Amniotic epithelial cell (primary cell): ENCODE measurements around a stretch of chr17.

DNA sequence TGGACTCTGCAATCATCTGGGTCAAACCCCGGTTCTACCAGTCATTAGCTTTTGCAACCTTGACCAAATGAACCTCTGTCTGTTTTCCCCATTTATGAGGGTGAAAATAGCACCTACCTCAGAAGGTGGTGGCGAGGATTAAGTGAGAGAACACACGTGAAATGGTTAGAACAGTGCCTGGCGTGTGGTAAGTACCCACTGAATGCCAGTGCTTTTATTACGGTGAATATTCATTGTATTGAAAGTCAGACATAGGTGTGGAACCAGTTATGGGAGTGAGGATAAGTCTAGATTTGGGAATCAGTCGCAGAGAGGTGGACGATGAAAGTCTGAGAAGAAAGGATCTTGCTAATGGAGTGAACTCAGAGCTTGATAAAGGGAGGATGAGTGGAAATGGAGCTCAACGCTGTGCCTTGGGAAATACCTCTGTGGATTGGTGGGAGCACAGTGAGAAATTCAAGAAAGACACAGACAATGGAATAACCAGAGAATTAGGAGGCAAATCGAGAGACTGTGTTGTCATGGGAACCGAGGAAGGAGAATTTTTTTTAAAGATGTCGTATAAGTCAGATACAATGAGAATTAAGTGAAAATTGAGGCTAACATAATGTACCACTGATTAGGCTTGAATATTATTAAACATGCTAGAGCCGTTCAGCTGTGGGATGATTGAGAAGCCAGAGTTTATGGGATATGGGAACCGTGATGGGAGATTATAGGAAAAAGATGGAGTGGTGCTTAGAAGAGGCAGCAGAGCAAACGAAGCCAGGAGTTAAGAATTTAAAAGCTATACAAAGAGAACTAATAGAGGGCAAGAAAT is 134.1 kb downstream of the PRKCA start:
- RRBS, result no CpG with 5 or more reads among the region's 14 CpGs

DNA sequence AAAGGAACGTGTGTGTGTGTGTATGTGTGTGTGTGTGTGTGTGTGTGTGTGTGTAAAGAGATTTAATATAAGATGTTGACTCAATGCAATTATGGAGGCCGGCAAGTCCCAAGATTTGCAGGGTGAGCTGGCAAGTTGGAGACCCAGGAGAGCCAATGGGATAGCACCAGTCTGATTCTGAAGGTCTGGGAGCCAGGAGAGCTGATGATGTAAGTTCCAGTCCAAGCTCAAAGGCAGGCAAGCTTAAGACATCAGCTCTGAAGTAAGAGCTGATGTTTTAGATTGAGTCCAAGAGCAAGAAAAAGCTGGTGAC is 206.7 kb downstream of the PRKCA start:
- RRBS, result no CpG with 5 or more reads among the region's 2 CpGs

- RRBS, result no CpG with 5 or more reads among the region's 6 CpGs
Measured at GRCh38 chr17:66523384-66524252, 221.2 kb downstream of the PRKCA start.

DNA sequence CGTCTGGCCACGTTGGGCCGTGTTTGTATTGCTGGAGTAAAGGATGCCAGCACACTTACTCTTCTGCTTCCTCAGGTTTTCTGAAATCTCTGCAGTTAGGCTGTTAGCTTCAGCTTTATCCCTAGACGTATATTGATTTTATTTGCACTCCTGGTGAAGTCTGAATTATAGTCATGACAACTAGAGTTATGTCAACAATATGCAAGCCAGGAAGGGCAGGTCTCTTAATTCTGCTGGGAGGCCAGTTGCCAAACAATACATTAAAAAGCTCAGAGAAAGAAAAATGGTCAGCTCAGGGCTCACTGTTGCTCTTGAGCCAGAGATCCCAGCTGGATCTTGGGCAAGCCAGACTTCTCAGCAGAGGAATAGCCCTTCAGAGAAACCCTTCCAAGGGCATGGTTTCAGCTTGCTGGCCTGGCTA is 110.2 kb upstream of the CACNG5 start:
- RRBS, result no CpG with 5 or more reads among the region's 4 CpGs

DNA sequence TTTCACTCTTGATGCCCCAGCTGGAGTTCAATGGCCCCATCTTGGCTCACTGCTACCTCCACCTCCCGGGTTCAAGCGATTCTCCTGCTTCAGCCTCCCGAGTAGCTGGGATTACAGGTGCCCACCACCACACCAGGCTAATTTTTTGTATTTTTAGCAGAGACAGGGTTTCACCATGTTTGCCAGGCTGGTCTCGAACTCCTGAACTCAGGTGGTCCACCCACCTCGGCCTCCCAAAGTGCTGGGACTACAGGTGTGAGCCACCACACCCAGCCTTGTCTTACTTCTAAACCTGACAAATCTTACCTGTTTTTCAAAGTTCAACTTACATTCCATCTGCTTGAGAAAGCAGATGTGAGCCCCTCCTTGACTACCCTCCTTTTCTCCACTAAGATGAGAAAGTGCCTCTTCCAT is 73.1 kb downstream of the HELZ start:
- RRBS, result no CpG with 5 or more reads among the region's 5 CpGs

DNA sequence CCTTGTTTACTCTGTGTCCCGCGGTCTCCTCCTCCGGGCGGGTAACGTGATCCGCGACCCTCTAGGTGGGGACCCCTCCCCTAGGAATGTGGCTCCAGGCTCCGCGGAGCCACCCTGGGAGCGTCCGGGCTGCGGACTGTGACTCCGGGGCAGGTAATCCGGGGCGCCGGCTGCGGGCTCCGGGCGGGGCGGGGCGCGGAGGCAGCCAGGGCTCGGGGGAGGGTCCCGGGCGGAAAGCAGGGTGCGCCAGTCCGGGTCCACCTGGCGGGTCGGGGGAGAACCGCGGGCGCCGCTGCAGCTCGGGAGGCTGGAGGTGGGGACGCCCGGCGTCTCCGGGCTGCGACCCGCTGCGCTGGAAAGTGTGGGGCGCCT is 806 bp upstream of the HELZ start:
- RRBS, result 2% methylated on average over 30 of the region's 42 CpGs

- RRBS, result no CpG with 5 or more reads among the region's 6 CpGs
Measured at GRCh38 chr17:67262309-67262885, 17.4 kb upstream of the HELZ start.

DNA sequence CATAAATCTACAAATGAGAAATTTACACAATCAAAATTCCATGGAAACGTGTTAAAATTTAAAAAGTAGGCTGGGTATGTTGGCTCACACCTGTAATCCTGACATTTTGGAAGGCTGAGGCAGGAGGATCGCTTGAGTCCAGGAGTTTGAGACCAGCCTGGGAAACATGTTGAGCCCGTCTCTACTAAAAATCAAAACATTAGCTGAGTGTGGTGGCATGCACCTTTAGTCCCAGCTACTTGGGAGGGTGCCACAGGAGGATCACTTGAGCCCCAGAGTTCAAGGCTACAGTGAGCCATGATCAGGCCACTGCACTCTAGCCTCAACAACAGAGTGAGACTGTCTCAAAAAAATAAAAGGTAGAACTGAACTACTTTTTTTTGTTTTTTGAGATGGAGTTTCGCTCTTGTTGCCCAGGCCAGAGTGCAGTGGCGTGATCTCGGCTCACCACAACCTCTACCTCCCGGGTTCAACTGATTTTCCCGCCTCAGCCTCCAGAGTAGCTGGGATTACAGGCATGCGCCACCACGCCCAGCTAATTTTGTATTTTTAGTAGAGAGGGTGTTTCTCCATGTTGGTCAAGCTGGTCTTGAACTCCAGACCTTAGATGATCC is 17.6 kb downstream of the PSMD12 start:
- RRBS, result no CpG with 5 or more reads among the region's 10 CpGs

DNA sequence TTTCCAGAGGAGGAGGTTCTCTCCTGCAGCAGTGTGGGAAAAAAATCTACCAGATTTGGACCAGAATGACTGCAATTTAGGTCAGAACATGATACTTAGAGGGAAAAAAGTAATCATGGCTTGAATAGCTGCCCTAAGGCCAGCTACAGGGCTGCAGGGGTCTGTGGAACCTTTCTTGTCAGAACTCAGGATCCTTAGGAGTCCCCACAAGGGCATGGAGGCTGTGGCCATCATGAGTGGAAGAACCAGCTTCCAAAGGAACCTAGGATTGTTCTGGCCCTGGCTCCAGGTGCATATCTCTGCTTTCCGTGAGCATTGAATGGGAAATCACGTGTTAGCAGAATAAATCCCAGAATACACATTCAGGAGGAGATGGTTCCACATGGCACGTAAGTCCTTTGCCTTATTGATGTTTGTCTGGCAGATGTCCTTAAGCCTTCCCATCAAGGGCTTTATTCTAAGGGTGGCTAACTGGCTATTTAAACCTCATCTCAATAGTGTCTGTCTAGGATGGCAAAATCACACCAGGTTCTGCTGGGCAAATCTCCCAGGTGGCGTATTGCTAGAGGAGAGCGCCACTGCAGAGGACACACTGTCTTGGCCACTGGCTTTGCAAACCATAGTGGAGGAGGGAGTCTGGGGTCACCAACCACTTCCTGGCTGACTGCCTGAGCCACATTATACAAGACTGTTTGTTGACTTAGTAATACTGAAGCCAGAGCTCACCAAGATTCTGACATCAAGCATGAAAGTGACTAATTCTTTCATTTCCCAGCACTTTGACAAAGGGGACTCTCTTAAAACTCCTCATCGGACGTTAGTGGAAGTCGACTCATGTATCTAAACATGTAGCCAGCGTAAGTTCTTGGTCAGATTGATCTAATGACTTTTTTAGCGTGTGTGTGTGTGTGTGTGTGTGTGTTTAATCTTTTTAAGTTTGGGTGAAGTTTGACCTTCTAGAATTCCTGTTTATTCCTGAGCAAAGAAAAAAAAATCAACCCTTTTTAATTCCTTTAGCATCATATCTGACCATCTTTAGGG is 13.4 kb downstream of the PITPNC1 start:
- RRBS, result no CpG with 5 or more reads among the region's 10 CpGs

GRCh38 chr17:67402208-67402563 is 25.1 kb downstream of the PITPNC1 start:
- RRBS, result no CpG with 5 or more reads among the region's 6 CpGs

GRCh38 chr17:67440858-67441931 is 64.1 kb downstream of the PITPNC1 start:
- RRBS, result no CpG with 5 or more reads among the region's 21 CpGs

DNA sequence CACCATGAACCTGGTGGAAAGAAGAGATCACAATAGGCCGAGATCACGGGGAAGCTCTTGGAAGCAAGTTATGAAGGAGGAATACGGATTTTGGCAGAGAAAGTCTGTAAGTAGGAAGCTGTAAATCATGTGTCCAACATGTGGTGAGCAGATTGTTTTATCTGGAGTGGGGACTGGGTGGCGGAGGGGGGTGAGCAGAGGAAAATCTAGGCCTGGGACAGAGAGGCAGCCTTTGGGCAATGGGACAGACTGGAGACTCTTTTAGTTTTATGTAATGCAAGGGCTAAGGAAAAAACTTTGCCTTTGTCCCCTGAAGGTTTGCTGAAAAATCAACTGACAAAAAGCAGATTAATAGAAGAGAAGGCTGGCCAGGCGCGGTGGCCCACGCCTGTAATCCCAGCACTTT is 67.2 kb downstream of the PITPNC1 start:
- RRBS, result no CpG with 5 or more reads among the region's 7 CpGs

DNA sequence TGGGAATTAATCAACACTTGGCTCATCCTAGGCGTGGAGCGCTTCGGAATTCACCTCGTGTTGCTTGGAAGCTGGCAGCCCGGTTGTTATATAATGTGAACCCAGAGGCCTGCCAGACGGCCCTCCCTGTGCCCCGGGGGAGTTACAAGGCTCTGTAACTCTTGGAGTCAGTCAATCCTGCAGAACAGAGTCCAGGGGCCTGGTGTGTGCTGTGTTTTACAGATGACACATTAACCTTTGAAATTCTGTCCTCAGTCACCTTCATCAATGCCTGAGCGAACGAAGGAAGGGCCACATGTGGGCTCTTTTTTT is 111.1 kb downstream of the PITPNC1 start:
- RRBS, result 71% methylated on average over 3 of the region's 9 CpGs

DNA sequence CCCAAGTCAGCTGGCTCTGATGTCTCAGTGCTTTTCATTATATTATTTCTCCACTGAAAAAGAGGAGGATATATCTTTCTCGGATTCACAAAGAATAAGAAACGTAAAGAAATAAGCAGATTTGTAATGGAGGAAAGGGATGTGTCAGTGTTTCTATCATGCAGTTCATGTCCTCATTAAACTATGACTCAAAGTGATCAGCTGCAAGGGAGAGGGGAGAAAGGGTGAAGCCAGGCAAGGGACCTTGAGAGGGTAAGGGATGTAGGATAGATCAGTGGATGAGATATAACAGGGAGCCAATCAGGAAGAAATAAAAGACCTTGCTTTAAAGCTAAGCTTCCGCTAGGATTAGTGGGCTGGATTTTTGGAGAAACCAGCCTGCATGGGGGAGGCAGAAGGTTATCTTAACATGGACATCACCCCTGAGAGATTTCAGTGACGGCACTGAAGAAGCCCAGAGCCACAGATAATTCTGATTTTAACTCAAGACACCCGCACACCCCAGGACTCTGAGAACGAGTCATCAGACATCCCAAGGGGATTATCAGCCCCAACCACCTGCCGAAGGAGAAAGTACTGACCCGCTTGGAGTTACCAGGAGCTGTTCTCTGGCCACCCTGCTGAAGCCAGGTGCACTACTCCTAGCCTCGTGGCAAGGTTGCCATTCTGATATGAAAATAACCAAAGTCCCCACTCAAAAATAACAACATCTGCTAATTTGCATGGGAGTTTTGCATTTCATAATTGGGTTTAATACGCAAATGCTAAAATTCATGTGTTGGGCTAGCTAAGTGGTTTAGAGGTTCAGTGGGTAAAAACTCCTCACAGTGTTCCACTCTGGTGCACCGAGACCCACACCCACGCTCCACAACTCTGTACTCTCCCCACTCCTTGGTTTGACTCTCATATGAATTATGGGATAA is 143.2 kb upstream of the NOL11 start:
- RRBS, result no CpG with 5 or more reads among the region's 12 CpGs

GRCh38 chr17:67650737-67651338 is 66.9 kb upstream of the NOL11 start:
- RRBS, result no CpG with 5 or more reads among the region's 7 CpGs

DNA sequence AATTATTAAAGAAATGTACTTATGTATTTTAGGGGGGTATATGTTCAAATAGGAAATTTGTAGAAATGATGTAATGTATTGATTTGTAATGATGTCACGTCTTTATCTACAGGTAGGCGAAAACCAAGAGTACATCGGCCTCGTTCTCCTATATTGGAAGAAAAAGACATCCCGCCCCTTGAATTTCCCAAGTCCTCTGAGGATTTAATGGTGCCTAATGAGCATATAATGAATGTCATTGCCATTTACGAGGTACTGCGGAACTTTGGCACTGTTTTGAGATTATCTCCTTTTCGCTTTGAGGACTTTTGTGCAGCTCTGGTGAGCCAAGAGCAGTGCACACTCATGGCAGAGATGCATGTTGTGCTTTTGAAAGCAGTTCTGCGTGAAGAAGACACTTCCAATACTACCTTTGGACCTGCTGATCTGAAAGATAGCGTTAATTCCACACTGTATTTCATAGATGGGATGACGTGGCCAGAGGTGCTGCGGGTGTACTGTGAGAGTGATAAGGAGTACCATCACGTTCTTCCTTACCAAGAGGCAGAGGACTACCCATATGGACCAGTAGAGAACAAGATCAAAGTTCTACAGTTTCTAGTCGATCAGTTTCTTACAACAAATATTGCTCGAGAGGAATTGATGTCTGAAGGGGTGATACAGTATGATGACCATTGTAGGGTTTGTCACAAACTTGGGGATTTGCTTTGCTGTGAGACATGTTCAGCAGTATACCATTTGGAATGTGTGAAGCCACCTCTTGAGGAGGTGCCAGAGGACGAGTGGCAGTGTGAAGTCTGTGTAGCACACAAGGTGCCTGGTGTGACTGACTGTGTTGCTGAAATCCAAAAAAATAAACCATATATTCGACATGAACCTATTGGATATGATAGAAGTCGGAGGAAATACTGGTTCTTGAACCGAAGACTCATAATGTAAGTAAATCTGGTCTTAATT is 28.8 kb downstream of the BPTF start:
- RRBS, result no CpG with 5 or more reads among the region's 19 CpGs

DNA sequence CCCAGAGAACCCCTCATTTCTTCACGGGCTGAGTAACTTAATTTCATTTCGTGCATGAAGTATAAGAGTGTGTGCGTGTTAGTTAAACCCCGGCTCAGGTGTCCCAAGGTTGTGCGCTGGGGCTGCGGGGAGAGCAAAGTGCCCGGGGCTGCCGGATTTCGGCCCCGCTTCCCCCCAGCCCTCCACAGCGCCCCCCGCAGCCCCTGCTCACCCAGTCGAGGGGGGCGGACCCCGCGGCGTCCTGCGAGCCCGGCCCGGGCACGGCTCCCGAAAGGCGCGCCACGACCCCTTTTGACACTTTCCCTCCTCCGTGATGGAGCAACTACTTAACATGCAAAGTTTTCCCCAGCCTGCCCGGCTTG is 756 bp downstream of the C17orf58 start:
- RRBS, result 4% methylated on average over 5 of the region's 27 CpGs

- RRBS, result no CpG with 5 or more reads among the region's 31 CpGs
Measured at GRCh38 chr17:68035180-68035626, 332 bp upstream of the KPNA2 start.

- RRBS, result no CpG with 5 or more reads among the region's 26 CpGs
Measured at GRCh38 chr17:68179977-68180412, 67.8 kb upstream of the AMZ2 start.

GRCh38 chr17:68197209-68197780 is 50.5 kb upstream of the AMZ2 start:
- RRBS, result 3% methylated on average over 12 of the region's 36 CpGs